Measurements from ENCODE around the gene PRKACB.

GRCh38 chr1:78278961-78279460 is 211.8 kb upstream of the PTGFR start:
- RRBS = no CpG with 5 or more reads among the region's 2 CpGs

DNA sequence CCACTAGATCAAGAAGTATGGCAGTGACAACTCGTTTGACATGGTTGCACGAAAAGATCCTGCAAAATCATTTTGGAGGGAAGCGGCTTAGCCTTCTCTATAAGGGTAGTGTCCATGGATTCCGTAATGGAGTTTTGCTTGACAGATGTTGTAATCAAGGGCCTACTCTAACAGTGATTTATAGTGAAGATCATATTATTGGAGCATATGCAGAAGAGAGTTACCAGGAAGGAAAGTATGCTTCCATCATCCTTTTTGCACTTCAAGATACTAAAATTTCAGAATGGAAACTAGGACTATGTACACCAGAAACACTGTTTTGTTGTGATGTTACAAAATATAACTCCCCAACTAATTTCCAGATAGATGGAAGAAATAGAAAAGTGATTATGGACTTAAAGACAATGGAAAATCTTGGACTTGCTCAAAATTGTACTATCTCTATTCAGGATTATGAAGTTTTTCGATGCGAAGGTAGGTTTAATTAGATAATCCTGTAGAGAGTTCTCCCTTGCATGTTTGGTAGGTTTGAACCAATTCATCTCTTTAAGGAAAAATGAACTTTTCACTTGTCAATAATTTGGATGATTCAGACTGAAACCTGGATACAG is 653 bp downstream of the IFI44 start:
- RRBS = no CpG with 5 or more reads among the region's 6 CpGs

DNA sequence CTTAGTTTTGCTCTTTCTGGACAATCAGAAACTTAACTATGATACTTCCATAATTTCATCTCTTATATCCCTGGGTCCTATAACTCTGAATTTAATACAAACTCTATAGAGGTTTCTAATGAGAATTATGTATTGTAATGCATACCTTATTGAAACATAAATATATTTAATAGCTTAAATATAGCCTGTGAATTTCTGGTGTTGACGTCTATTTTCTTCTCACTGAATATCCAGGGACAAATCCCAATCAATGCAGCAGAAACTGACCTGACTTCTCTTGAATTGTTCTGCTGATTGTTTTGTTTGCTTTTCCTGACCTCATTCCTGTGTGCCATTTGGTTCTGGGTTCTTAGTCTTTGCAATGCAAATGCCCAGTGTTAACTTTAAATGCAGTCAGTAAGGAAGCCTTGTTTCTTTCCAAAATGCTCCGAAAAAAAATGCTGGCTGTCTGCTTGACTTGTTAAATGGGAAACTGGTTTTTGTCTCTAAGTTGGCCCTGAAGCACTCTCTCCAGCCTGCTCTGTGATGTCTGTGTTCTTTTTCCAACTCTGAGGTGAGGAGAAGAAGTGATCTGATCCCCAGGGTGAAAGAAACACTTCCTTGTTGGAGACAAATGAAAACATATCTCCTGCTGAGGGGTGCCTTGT is 256.1 kb upstream of the ADGRL4 start:
- RRBS = no CpG with 5 or more reads among the region's 2 CpGs

GRCh38 chr1:79322974-79323727 is 316.6 kb upstream of the ADGRL4 start:
- RRBS = no CpG with 5 or more reads among the region's 3 CpGs

DNA sequence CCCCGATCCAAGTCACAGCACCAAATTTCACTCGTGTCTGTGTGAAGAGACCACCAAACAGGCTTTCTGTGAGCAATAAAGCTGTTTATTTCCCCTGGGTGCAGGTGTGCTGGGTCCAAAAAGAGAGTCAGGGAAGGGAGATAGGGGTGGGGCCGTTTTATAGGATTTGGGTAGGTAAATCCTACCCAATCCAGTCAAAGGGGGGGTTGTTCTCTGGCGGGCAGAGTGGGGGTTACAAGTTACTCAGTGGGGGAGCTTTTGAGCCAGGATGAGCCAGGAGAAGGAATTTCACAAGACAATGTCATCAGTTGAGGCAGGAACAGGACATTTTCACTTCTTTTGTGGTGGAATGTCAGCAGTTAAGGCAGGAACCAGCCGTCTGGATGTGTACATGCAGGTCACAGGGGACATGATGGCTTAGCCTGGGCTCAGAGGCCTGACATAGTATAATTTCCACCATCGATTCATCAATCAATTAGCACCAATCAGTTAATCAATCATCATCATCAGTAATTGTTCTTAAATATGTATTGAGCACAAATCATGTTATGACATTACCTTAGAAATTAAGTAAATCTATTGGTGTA is 487.2 kb upstream of the ADGRL4 start:
- RRBS = no CpG with 5 or more reads among the region's 6 CpGs

GRCh38 chr1:80640966-80641411 is 1159.7 kb upstream of the ADGRL2 start:
- RRBS = no CpG with 5 or more reads among the region's 3 CpGs

GRCh38 chr1:81245448-81246034 is 555.2 kb upstream of the ADGRL2 start:
- RRBS = no CpG with 5 or more reads among the region's 9 CpGs

- RRBS = no CpG with 5 or more reads among the region's 4 CpGs
Observed at GRCh38 chr1:81410831-81411404, 389.8 kb upstream of the ADGRL2 start.

DNA sequence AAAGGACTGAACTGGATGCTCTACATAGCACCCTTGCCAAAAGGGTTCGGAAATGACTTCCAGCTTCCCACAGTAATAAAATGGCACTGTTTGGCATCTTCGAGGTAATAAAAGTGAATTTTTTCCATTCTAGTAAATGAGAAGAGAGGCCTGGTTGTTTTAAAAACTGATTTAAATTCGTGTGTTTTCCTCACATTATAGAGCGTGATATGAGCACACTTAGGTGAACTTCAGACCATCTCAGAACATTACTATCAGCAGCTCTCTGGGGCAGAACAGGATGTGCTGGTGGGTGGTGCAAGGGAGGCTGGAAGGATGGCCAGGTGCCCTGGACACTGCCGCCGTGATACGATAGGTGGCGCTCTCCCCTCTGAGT is 386.5 kb upstream of the ADGRL2 start:
- RRBS = no CpG with 5 or more reads among the region's 8 CpGs

GRCh38 chr1:81802587-81803420 is 2.1 kb downstream of the ADGRL2 start:
- RRBS = 2% methylated on average over 13 of the region's 66 CpGs

DNA sequence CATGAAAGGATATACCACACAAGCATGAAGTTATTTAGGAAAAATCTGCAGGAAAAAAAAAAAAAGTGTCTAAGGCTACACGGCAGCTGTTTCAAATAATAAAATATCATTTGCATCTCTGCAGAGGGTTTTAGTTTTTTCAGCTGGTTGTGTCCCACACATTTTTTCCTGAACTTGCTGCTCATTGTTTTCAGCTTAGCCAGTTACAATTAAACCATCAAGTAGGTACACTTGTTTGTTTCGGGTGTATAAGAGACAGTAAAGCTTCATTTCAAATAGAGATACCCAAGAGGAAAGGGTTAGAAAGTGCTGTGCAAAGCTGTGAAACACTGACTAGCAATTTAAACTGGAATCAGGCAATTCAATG is 234.6 kb downstream of the TTLL7 start:
- RRBS = no CpG with 5 or more reads among the region's 2 CpGs

DNA sequence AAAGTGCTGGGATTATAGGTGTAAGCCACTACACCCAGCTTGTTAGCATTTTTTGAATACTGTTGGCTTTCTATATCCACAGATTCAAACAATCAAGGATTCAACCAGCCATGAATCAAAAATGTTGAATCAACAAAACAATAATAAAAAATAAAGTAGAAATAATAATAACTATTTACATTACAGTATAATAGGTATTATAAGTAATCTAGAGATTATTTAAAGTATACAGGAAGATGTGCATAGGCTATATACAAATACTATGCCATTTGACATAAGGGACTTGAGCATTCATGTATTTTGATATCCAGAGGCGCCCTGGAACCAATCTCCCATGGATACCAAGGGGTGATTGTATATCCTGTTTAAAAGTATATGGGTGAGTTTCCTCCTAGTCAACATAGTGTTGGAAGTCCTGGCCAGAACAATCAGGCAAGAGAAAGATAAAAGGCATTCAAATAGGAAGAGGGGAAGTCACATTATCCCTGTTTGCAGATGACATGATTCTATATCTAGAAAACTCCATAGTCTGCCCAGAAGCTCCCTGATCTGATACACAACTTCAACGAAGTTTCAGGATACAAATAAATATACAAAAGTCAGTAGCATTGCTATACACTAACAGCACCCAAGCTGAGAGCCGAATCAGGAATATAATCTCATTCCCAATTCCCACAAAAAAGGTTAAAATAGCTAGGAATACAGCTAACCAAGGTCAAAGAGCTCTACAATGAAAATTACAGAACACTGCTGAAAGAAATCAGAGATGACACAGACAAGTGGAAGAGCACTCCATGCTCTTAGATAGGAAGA is 38.0 kb upstream of the PRKACB start:
- RRBS = no CpG with 5 or more reads among the region's 3 CpGs

- RRBS = no CpG with 5 or more reads among the region's 1 CpG
Observed at GRCh38 chr1:84144122-84144771, at the start of gene PRKACB. Gene PRKACB (plus strand): TSS chr1:84144271.

GRCh38 chr1:84253697-84254316 is 47.7 kb upstream of the SAMD13 start:
- RRBS = no CpG with 5 or more reads among the region's 7 CpGs

GRCh38 chr1:84274733-84275149 is 26.8 kb upstream of the SAMD13 start:
- RRBS = no CpG with 5 or more reads among the region's 2 CpGs

- RRBS = no CpG with 5 or more reads among the region's 9 CpGs
Observed at GRCh38 chr1:84348228-84348588, 46.7 kb downstream of the SAMD13 start.

DNA sequence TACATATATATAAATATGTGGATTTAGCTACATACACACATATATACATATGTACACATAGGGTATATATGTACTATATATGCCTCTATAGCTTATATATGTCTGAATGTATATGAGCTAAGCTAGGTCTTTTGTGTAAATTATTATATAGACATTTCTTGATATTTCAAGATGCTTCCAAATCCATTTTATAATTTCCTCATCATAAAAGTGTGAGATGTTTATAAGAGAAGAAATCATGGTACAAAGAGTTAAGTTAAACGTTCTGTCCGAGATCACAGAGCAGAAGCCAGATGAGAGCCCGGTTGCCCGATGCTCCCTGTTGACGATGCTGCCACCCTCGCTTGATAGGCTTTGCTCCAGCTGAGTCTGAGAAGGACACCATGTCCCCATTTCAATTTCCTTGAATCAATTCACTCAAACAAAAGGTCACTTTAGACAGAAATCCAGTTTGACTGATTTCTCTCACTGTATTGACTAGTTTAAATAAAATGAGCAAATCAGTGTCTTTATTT is 34.9 kb downstream of the DNASE2B start:
- RRBS = no CpG with 5 or more reads among the region's 6 CpGs

DNA sequence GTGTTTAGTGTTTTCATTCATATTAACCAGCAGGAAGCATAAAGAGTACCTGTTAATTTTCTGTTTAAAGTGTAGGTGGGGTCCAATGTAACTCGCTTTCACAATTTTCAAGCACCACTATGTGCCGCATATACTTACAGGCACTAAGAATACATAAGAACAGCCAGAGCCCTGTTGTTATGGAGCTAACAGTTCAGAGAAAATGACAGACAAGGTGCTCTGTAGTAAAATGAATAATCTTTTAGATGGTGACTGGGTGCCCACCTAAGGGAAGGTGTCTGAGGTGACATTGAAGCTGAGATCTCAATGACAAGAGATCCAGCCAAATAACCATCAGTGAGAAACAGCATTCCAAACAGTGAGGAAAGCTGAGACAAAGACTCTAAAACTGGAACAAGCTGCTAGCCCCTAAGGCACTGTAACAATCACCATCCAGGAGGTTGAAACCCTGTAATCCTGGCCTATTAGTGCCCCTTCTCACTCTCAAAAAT is 2.5 kb upstream of the SPATA1 start:
- RRBS = no CpG with 5 or more reads among the region's 2 CpGs

- RRBS = no CpG with 5 or more reads among the region's 1 CpG
Observed at GRCh38 chr1:84633099-84633507, 57.2 kb downstream of the SSX2IP start.

GRCh38 chr1:84688425-84689078 is 1.7 kb downstream of the SSX2IP start:
- RRBS = no CpG with 5 or more reads among the region's 9 CpGs